Sigmoid colon (tissue), 4 donors: Measurements from ENCODE around the genes CTRC and RSC1A1.

- PRO-cap = no peak
- RAMPAGE, long total RNA, 4 experiments = no peak in any of the 4 experiments
Observed at GRCh38 chr1:14999294-14999983, 154.1 kb upstream of the TMEM51 start.

DNA sequence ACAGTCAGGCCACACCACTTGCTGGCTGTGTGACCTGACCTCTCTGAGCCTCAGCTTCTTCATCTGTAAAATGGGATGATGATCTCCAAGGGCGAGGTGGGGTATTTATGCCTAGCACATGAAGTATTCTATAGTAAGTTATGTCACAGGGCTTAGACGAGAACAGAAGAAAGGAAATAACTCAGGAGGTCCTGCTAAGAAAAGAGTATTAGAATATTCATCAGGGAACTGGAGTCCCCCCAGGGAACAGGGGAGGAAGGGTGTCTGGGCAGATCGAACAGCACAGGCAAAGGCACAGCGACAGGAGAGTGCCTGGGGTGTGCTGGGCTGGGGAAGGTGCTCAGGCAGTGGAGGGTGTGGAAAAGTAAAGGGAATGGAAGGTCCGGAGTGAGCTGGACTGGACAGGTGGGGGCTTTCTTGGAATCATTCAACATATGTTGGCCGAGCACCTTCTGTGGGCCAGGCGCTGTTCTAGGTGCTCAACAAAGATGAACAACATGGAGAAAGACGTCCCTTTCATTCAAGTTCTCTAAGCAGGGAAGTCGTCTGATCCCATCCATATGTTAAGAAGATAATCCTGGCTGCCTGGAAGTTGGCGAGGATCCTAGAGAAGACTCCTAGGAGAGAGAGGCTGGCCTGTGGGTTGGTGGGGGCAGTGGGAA lies 1.9 kb downstream of the TMEM51 start:
- PRO-cap = no peak
- RAMPAGE, long total RNA, 4 experiments = no peak in any of the 4 experiments

- PRO-cap = no peak
- RAMPAGE, long total RNA, 4 experiments = no peak in any of the 4 experiments
Observed at GRCh38 chr1:15170933-15171403, 17.4 kb downstream of the TMEM51 start.

GRCh38 chr1:15176293-15177097 lies 22.9 kb downstream of the TMEM51 start:
- PRO-cap = no peak
- RAMPAGE, long total RNA, 4 experiments = no peak in any of the 4 experiments

DNA sequence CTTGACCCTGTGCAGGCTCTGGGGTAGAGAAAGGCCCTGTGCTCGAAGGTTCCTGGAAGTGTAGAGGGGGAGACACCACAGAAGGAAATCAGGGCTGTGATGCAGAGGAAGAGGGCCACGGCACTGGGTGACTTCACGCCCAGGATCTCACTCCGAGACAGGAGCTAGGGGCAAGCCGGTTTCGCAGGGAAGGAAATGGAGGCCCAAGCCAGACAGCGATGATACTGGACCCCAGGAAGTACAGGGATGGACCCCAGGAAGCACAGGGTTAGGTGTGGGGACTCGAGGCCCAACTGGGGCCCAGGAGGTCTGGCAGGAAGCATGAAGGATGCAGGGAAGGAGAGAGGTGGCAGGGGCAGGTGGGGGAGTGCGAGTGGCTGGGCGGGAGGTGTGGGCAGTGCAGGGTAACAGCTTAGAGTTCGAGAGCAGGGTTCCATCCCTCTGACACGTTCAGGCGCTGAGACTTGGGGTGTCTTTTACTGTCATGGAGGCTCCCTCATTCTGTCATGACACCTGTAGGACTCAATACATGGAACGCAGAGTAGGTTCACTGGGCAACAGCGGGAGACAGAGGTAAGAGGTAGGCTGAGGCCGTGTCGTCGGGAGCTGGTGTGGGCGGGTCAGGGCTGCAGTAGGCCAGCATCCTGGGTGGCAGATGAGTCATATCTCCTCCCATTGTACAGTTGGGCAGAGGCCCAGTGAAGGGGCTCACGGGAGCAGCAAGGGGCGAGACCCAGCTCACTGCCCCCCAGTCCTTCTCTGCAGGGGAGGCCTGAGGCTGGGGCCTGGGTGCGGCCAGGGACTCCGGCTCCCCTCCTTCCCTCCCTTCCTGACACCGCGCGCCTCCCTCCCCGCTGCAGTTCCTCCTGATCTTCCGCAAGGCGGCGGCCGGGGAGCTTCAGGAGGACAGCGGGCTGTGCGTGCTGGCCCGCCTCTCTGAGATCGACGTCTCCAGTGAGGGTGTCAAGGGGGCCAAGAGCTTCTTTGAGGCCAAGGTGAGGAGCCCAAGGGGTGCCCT lies 11.6 kb upstream of the CTRC start:
- PRO-cap = no peak
- RAMPAGE, long total RNA, 4 experiments = no peak in any of the 4 experiments

GRCh38 chr1:15438118-15438589 lies at the start of gene CTRC:
Gene CTRC (plus strand): TSS chr1:15438443.
- PRO-cap = no peak
- RAMPAGE, long total RNA, 4 experiments = start-site peak on the plus strand in 1 of 4 experiments, at chr1:15438439-15438477 at its widest, 33 reads per replicate

DNA sequence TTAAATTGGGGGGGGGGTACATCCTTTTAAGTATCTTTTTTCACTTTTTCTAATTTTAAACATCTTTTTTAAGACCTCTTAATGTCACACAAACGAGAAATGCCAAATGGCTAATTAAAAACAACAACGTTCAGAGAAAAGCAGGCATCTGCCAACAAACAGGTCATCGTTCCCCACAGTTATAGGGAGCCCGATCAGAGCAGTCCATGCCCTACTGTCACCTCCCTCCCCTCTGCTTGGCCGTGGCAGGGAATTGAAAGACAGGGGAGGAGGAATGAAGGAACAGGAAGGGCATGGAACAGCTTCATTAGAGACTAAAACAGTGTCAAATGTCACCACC lies 3.7 kb downstream of the CELA2A start:
- PRO-cap = no peak
- RAMPAGE, long total RNA, 4 experiments = no peak in any of the 4 experiments

DNA sequence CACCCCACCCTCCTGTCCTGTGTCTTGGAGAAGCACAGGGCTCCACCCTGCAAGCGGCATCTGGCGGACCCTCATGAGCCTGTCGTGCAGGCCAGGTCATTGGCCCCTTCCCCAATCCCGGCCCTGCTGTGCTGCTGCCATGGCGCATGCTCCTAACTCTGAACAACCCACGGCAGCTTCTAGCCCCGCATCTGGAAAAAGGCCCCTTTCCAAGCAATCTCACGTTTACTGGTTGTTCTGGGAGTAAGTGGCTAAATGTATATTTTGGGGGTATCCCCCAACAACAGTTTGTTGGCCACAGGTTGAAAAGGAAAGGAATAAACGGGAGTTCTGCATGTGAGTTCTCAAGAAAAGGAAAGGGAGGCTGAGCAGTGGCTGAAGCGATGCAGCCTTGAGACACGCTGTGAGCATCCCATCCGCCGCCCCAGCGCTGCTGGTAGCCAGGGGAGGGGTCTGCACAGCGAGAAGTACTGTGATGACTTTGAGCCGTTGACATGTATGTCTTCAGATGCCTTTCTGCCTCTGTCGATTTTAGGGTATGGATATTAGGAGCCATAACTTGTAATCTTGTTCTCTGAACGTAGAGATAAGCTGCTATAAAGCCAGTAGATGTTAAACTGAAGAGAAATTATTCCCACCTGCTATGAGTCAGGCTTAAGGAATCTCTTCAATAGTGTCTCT lies 16.2 kb downstream of the AGMAT start:
- PRO-cap = no peak
- RAMPAGE, long total RNA, 4 experiments = no peak in any of the 4 experiments

GRCh38 chr1:15618678-15619343 lies 1.6 kb downstream of the DDI2 start:
- PRO-cap = no peak
- RAMPAGE, long total RNA, 4 experiments = no peak in any of the 4 experiments

DNA sequence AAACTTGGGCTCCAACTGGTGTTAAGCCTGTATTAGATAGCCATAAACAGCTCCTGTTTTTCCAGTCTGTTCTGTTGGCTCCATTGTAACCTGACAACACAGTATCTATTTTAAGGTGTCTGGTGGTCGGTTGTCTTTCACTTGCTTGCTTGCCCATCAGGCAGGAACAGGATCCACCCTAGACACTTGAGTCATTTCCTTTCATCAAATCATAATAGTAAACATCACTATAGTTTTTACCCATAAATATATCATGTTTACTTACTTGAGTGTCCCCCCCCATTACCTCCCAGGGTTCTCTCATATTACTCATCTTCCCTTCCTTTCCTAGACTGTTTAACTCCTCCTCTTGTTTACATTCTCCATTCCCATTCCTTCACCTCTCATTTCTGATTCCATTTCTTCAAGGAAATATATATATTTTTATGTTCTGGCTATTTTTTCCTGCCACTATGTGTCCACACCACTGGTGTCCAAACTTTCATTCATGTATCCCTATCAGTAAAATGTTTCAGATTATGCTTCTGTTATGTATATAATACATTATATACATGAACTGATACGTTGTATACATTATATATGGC lies 3.0 kb downstream of the DDI2 start:
- PRO-cap = no peak
- RAMPAGE, long total RNA, 4 experiments = no peak in any of the 4 experiments

- PRO-cap = no peak
- RAMPAGE, long total RNA, 4 experiments = no peak in any of the 4 experiments
Observed at GRCh38 chr1:15659299-15659827, at the start of gene RSC1A1. Gene RSC1A1 (plus strand): TSS chr1:15659713.

DNA sequence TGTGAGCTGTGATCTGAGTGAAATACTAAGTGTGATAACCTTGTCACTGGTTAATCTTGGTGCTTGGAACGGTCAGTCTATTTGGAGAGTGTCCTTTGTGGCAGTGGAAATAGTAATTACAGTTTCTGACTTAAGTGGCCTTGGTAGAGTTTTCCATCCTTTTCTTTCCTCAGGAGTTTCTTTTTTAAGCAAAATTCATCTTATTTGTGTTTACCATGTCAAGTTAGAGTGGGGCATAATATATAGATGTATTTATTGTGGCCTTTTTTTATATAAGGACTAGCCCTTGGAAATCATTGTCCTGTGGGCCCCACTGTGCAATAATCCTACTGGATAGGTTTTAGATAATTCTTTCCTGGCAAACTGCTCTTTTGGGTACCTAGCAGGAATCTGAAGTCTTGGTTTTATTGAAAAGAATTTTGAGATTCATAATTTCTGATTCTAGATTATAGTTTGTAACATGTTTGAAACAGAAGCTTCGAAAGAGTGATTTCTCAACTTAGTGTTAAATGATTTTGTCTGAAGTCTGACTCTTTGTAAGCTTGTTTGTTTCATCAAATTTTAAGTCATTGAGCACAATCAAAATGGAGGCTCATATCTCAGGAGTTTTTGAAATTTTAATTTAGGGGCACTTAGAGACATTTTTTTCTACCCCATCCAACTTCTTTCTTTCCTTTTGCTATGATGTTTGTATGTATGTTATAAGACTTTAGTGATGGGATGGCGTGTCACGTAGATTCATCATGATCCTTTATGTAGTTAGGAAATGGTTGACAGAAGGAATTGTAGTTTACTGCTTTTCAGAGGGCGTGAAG lies 3.4 kb downstream of the RSC1A1 start:
- PRO-cap = no peak
- RAMPAGE, long total RNA, 4 experiments = no peak in any of the 4 experiments

GRCh38 chr1:15666964-15667588 lies 7.6 kb downstream of the RSC1A1 start:
- PRO-cap = no peak
- RAMPAGE, long total RNA, 4 experiments = no peak in any of the 4 experiments

- PRO-cap = no peak
- RAMPAGE, long total RNA, 4 experiments = no peak in any of the 4 experiments
Observed at GRCh38 chr1:15680572-15680892, 3.6 kb upstream of the PLEKHM2 start.

GRCh38 chr1:15681268-15681866 lies 2.8 kb upstream of the PLEKHM2 start:
- PRO-cap = no peak
- RAMPAGE, long total RNA, 4 experiments = no peak in any of the 4 experiments

DNA sequence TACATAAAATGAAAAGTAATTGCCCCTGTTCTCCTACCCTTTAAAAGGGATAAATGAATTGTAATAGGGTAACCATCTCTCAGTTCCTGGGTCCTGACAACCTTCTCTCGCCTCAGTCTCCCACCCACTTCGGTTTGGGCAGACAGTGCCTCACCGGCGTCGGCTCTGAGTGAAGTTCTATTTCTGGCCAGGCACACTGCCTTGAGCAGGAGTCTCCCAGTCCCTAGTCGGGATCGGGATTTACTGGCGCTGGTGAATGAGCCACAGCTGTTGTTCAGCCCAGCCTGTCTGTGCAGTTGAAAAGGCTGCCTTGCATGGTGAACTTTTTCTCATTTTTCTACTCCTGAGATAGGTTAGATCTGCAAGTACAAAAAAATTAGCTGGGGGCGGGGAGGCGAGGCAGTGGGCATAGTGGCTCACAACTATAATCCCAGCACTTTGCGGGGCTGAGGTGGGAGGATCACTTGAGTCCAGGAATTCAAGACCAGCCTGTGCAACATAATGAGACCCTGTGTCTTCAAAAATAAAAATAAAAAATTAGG lies 7.4 kb downstream of the PLEKHM2 start:
- PRO-cap = unidirectional peak, minus-strand start at position 176 of the sequence
- RAMPAGE, long total RNA, 4 experiments = no peak in any of the 4 experiments

DNA sequence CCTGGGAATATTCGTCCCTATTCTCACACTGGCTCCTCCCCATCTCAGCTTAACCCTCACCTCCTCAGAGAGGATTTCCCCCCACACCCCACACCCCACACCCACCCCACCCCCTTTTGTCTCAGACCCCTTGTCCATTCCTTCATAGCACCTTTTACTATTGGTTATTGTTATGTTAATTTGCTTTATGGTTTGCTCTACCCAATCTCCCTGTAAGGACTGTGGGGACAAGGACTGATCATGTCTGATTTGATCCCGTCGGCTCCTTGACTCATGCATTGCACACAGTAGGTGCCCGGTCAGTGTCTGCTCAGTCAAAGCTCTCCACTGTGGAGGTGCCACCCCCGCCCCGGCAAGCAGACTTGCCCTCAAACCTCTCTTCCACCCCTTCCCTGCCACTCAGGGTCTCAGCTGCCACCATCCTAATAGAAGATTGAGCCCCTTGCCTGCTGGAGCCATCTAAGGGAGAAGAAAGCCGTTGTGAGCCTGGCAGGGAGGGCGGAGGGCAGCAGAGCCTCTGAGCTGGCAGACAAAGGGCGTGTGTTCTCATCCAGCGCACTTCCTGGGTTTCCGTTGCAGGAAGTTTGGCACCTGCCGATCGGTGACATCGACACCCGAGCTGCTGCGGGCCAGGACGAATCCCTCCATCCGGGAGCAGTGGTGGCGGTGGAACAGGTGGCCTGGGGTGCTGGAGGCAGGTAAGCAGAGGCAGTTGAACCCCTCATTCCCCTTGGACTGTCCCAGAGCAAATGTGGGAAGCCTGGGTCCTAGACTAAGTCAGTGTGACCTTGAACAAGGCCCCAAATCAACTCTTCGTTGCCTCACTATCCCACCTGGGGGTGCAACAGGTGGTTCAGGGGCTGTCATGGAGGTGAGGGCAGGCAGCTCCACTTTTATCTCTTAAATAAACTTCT lies 2.3 kb upstream of the FBLIM1 start:
- PRO-cap = bidirectional peak, plus-strand start at position 604 of the sequence, minus-strand start at position 561 of the sequence
- RAMPAGE, long total RNA, 4 experiments = no peak in any of the 4 experiments

DNA sequence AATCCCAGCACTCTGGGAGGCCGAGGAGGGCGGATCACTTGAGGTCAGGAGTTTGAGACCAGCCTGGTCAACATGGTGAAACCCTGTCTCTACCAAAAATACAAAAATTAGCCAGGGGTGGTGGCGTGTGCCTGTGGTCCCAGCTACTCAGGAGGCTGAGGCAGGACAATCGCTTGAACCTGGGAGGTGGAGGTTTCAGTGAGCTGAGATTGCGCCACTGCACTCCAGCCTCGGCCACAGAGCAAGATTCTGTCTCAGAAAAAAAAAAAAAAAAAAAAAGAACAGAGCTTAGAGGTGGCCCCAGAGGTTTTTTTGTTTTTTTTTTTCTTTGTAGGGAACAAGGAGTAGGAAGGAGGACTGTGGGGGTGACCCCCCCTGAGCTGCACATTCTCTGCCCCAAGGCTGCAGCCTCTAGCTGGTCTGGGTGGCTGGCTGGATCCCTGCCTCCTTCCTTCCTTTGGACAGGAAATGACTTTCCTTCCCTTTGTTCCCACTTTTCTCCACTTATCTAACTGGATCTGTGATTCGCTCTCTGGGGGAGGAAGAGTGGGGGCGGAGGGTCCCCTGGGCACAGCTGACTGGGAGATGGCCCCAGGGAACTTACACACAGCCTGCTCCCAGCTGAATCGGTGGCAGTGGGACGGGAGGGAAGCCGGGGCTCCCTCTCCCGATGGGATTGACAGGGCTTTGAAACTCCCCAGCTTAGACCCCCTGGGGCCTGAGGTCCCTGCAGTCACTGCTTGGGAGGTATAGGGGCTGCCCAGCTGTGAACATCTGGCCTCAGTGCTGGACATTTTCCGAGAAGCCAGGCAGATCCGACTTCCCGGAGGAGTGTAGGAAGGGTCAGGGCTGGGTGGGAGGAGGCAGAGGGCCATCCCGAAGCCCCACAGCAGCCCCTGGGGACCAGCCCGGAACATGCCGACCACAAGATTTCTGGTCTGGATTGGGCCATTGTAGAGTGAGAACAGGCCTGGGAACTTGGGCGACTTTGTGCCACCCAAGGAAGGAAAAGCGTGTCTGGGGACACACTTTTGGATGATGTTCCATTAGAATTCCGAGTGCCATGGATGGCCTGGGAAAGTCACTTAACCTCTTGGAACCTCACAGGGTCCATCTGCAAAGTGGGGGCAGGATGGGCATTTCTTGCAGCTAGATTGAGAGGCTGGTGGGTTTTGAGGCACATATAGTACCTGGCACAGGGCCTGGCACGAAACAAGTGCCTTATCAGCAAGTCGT lies 2.1 kb downstream of the FBLIM1 start:
- PRO-cap = no peak
- RAMPAGE, long total RNA, 4 experiments = no peak in any of the 4 experiments

- PRO-cap = unidirectional peak, plus-strand start at chr1:15799592; unidirectional peak, plus-strand start at chr1:15799666; unidirectional peak, plus-strand start at chr1:15799785
- RAMPAGE, long total RNA, 4 experiments = no peak in any of the 4 experiments
Observed at GRCh38 chr1:15799342-15799895, 8.0 kb downstream of the UQCRHL start.

DNA sequence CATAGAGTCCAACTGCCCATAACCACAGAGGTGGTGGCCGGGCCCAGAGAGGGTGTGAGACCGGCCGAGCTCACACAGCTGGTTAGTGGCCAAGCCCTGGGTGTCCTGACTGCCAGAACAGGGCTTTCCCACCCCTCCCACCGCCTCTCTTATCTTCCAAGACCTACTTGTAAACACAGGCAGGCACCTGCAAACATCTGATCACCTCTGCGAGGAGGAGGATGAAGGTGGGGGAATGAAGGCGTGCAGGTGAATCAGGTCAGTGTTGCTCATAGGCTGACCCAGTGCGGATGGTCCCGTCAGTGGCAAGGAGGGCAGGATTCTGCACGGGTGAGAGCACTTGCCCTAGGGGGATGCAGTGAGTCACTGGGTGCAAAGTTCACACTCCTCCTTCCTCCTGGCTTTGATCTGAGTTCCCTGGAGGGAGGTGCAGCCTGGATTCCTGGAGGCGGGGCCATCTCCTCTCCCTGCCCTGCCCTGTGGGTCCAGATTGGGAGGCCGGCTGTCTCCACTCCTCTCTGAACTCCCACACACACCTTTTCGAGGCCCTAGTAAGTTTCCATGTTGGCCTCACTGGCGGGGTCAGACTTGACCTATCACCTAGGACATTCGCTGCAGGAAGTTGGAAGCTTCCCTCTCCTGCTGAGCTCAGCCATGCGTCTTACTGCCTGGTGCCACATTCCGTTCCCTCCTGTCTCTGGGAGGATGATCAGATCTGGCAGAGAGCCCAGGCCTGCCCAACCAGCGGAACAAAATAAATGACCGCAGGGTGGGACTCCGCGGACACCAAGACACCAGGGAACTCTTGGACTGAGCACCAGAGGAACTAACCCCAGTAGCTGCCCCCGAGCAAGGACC lies 7.3 kb downstream of the UQCRHL start:
- PRO-cap = no peak
- RAMPAGE, long total RNA, 4 experiments = no peak in any of the 4 experiments